Choroid plexus epithelial cell (primary cell): Measurements from ENCODE around the genes ISL1 and ARL15.

- RRBS, result no CpG with 5 or more reads among the region's 4 CpGs
These were observed 2.0 kb downstream of the FGF10 start for GRCh38 chr5:44387054-44387796.

- RRBS, result no CpG with 5 or more reads among the region's 4 CpGs
These were observed 103.9 kb downstream of the PARP8 start for GRCh38 chr5:50770224-50770762.

- RRBS, result no CpG with 5 or more reads among the region's 6 CpGs
These were observed 224.1 kb upstream of the ISL1 start for GRCh38 chr5:51159085-51159628.

- RRBS, result 3% methylated on average over 27 of the region's 82 CpGs
These were observed at the start of gene ISL1 for GRCh38 chr5:51382683-51383630. ISL1 (plus strand) TSS chr5:51383448.

DNA sequence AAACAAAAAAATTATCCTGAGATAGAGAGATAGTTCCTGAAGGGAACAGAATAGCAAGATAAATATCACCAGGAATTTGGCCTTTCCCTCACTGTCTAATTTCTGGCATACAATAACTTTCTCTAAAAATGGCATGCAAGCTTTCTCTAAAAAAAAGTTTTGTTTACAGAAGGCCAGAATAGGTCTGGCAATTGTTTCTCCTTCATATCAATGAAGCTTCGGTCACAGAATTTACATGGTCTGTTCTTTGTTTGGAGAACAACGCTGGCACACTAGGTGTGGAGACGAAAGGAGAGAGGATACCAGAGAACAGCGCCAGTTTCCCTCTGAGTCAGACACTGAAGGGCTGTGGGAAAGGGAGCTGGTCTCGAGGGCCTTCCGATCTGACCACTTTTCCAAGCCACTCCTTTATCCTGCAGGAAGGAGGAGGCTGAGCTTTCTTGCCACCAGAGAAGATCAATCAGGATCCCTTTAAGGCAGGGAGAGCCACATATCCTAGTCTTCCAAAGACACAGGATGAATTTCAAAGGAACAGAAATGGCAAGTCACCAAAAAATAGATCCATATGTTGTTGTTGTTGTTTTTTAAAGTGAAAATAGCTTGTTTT lies 60.1 kb upstream of the ITGA1 start:
- RRBS, result no CpG with 5 or more reads among the region's 6 CpGs

GRCh38 chr5:52789187-52789836 lies 1.6 kb downstream of the ITGA1 start:
- RRBS, result no CpG with 5 or more reads among the region's 2 CpGs

GRCh38 chr5:52799840-52800635 lies 12.3 kb downstream of the ITGA1 start:
- RRBS, result 2% methylated on average over 8 of the region's 54 CpGs

GRCh38 chr5:52859412-52859922 lies 71.8 kb downstream of the ITGA1 start:
- RRBS, result no CpG with 5 or more reads among the region's 1 CpG

DNA sequence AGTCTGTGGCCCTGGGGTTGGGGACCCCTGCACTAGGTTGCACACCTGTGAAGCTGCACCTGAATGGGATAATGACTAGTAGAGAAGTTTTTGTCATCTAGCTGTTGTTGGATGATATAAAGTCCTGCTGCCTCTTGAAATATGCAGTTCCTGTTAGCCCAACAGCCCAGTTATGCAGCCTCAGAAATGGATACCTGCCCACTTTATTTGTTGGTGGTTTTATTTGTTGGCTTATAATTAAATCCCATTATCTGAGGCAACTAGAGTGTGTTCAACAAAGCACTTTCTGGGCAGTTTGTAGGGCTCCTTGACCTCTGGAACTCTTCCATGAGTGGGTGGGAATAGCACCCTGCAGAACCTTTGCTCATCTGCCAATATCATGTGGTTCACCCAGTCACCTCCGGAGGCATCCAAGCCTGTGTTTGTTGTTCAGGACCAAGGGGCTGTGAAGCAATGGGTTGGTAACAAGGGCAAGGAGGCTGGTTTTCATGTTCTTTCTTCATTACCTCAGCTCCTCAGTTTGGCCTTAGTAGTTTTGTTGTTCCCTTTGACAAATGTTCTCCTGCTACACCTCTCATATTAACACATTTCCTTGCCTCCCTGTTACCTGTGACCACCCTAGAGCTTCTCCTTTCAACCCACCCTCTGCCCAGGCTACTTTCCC lies 313.9 kb downstream of the NDUFS4 start:
- RRBS, result no CpG with 5 or more reads among the region's 1 CpG

DNA sequence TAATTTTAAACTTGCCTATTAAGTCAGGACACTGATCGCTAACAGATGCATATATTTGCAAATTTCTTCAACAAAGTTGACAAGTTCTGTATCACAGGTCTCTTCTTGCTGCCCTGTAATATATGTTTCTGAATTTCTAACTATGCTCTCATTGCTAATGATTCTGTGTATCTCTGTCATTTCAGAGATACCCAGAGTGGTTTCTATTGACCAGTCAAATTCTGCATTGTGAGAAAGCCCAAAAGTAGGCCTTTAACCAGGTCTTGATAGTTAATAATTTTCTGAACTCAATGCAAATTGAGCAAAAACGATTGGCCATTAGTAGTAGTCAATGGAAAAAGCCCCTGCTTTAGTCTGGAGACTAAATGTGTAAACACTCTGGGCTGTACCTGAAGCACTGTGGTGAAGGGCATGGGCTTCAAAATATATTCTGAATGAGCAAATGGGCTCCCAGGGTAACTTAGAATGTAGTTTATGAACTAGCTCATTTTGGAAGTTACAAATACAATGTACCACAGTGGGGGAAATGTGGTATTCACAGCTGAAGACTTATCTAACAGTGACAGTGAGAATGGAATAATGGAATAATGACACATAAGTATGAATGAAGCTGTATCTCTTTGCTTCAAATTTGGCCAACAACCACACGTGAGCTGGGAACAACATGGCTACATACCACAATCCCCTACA lies 307.5 kb downstream of the ARL15 start:
- RRBS, result no CpG with 5 or more reads among the region's 3 CpGs

- RRBS, result no CpG with 5 or more reads among the region's 2 CpGs
These were observed 109.1 kb downstream of the ARL15 start for GRCh38 chr5:54201369-54201649.

DNA sequence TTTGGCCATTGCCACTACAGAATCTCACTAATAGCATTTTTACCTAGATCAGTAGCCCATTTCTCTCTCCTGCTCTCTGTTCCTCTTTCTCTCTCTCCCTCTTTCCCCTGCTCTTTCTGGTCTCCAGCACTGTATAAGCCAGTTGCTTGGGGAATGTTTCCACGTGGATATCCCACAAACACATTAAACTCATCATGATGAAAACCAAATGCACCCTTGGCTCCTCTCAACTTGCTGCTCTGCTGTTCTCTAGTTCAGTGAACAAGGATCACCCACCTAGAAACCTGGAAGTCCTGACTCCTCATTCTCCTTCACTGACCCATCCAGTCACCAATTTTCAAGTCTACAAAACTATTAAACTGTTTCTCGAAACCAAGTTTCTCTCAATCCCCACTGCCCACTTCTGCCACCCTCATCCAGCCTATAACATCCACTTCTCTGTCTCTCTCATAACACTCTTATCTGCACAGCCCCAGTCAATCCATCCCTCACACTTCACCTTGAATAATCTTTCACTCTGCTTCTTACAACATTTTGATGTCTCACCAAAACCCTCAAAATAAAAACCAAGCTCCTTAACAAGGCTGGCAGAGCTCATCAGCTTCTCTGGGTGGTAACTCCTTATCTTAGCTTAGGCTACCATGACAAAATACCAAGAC lies 79.3 kb downstream of the ARL15 start:
- RRBS, result no CpG with 5 or more reads among the region's 2 CpGs

- RRBS, result no CpG with 5 or more reads among the region's 2 CpGs
These were observed 46.1 kb downstream of the ARL15 start for GRCh38 chr5:54263851-54265010.

DNA sequence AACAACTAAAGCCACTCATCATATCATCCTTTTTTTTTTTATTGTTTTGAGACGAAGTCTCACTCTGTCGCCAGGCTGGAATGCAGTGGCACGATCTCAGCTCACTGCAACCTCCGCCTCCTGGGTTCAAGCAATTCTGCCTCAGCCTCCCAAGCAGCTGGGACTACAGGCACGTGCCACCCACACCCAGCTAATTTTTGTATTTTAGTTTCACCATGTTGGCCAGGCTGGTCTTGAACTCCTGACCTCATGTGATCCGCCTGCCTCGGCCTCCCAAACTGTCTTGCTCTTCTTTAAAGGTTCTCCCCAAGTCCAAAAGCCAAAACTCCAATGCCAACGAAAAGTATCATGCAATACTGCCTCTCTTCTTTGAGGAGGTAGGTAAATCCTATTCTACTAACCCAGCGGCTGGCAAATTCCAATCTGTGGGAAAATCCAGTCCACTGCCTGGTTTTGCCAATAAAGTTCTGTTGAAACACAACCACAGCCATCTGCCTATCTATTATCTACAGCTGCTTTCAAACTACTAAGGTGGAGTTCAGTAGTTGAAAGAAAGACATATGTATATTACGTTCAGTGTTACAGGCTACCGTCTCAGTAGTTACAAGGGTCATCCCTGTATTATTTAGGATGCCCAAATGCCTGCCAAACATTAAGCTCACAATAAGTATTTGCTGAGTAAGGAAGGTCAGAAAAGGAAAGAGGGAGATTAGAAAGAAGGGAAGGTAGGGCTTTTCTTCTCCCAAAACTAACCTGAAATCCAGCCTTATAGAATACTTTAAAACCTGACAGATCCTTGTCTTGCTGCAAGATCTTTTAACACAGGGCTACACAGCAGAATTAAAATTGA lies 16.3 kb downstream of the ARL15 start:
- RRBS, result no CpG with 5 or more reads among the region's 11 CpGs

DNA sequence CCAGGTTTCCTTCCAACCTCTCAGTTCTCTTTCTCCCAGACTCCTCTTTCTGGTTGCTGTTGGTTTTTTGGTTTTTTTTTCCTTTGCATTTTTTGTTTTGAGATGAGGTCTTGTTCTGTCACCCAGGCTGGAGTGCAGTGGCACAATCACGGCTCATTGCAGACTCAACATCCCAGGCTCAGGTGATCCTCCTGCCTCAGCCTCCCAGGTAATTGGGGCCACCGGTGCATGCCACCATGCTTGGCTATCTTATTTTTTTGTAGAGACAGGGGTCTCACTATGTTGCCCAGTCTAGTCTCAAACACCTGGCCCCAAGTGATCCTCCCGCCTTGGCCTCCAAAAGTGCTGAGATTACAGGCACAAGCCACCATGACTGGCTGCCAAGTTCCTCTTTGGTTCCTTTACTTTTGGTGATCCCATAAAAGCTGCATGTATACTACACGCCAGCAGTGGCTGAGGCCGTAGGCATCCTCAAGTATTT lies 11.5 kb downstream of the ARL15 start:
- RRBS, result no CpG with 5 or more reads among the region's 5 CpGs

GRCh38 chr5:54309539-54310631 lies at the start of gene ARL15:
ARL15 (minus strand) TSS chr5:54310573.
- RRBS, result 2% methylated on average over 14 of the region's 61 CpGs

DNA sequence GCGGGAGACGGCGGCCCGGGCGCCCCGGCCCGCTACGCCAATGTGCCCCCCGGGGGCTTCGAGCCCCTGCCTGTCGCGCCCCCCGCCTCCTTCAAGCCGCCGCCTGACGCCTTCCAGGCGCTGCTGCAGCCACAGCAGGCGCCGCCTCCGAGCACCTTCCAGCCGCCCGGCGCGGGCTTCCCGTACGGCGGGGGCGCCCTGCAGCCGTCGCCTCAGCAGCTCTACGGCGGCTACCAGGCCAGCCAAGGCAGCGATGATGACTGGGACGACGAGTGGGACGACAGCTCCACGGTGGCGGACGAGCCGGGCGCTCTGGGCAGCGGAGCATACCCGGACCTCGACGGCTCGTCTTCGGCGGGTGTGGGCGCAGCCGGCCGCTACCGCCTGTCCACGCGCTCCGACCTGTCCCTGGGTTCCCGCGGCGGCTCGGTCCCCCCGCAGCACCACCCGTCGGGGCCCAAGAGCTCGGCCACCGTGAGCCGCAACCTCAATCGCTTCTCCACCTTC lies 645 bp downstream of the SNX18 start:
- RRBS, result 4% methylated on average over 8 of the region's 66 CpGs

DNA sequence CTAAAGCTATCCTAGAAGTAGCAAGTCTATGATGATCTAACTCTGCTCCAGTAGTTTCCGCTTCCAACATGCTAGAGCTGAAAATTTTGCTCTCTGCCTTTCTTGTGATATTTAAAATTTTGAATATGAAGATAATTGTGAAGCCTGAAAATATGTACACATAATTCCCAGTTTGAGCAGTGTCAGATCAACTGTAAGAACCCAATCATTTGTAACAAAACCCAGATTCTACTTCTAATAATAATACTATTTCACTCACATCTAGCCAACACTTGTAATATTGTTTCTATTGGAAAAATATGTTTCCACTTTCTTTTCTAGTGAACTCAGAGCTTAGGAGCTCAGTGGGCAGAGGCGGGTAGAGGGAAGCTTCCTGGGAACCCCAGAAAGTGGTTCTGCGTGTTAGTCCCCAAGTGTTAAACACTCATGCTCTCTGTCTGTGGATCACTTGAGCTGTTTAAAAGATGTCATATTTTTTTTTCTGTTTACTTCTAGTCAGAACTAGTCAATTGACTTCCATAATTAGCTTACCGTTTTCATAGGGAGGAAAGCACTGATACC lies 20.5 kb downstream of the SNX18 start:
- RRBS, result no CpG with 5 or more reads among the region's 4 CpGs

GRCh38 chr5:54543145-54543639 lies 25.6 kb downstream of the SNX18 start:
- RRBS, result no CpG with 5 or more reads among the region's 7 CpGs

GRCh38 chr5:54545062-54545637 lies 27.6 kb downstream of the SNX18 start:
- RRBS, result no CpG with 5 or more reads among the region's 1 CpG